Trachea (tissue), 1 donor: ENCODE measurements around the gene RBM43.

- PRO-cap = bidirectional peak, plus-strand start at chr2:151261888, minus-strand start at chr2:151261887
Measured at GRCh38 chr2:151261184-151262207, at the start of gene RBM43. TSS of gene RBM43 (minus strand) at chr2:151261863.

DNA sequence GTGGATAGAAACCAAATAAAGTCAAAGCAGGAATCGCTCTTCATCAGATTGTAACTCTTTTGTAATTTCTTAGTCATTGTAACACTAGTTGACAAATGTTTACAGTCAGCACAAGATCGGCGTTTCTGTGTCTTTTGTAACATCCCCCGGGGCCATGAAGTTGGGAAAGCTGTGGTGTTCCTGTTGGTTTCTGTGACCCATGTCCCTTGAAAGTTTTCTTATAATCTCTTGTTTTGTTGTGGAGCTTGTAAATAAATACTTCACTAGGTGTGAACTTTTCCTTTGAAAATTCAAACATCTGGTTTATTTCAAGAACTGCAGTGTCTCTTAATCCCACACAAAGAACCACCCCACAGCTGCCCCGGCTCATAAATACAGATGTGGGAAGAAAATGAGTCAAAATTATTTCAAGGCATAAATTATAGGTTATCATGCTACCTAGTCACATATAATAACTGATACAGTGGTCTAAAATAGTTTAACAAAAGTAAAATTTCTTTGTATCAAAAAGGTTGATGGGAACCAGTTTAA, 665 bp upstream of the NMI start:
- PRO-cap = no peak

- PRO-cap = no peak
Measured at GRCh38 chr2:151733684-151734288, 490 bp downstream of the NEB start.

- PRO-cap = no peak
Measured at GRCh38 chr2:151760065-151760758, 25.9 kb upstream of the NEB start.

GRCh38 chr2:152109169-152109570, 10.3 kb upstream of the CACNB4 start:
- PRO-cap = no peak

DNA sequence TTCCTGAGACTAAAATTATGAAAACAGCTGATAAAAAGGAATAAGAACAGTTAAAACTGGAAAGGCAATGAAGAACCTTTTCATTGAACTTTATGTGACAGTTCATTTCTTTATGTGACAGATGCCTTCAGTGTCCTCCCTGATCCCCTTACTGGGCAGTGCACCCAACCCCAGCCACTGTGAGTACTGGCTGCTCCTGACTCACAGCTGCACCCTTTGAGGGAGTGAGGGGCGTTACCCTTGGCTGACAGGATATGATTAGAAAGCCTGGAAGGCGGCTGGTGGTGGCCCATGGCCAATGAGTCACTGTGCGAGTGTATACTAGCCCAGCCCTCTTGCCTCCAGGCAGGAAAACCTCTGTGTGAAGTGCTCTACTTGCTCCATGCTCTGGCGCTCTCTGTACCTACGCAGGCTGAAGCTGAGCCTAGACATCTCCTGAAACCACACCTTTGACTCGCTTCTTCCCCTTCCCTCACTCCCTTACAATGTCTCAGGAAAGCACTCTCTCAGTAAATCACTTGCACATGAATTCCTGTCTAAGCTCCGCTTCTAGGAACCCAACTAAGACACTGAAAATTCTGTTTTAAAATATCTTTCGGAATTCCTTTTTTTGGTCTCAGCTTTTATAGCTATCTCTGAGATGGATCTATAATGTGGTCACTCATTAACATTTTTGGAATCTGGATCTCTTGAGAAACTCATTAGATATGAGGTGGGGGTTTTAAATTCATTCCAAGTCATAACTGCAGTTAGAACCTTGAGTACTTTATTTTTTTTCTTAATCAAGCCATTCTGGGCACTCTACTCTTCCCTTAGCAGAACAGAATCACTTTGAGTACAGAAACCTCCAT, 25.1 kb upstream of the STAM2 start:
- PRO-cap = bidirectional peak, plus-strand start at position 348 of the sequence, minus-strand start at position 188 of the sequence

DNA sequence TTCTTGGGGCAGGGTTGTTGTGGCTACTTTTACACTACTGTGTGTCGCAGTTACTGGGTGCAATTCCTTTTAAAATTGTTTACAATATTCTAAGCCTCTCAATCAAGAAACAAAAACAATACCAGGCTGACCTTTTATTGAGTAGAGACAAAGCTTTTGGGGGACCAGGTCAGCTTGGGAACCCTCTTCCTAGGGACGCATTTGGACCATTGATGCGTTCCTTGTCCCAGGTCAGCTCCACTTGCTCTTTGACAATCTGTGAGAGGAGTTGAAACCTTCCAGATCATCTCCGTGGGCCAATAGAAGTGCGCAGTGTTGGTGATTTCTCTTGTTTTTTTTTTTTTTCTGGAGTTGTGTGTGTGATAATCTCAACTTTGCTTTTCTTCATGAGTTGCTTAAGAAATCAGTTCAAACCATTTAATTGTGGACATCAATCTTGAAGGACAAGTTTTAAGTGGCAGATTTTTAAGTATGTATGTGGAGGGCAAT, 2.8 kb downstream of the FMNL2 start:
- PRO-cap = no peak

DNA sequence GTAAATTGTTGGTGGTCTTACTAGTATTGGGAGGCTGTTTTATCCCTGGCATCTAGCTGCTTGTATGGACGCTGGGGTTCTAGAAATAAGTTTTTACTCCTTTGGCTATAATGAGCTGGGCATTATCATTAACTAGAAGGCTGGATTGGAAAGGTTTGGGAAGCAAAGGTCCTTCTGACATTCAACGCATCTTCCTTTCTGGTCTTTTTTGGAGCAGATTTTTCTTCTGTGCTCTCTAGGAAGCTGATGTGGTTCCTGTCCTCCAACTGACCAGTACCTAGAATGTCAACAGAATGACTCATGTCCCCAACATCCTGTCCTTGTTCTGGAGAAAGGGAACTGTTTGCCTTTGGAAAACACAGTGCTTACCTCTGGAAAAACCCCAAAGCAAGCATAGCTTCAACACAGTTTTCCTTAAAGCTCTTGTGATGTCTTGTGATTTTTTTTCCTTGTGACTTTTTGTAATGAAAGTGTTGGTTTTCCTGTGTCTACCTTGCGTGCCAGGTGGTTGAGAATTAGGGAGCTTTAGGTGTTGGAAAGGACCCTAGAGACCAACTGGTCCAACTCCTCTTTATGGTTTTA, 70.2 kb downstream of the FMNL2 start:
- PRO-cap = bidirectional peak, plus-strand start at position 496 of the sequence, minus-strand start at position 200 of the sequence

DNA sequence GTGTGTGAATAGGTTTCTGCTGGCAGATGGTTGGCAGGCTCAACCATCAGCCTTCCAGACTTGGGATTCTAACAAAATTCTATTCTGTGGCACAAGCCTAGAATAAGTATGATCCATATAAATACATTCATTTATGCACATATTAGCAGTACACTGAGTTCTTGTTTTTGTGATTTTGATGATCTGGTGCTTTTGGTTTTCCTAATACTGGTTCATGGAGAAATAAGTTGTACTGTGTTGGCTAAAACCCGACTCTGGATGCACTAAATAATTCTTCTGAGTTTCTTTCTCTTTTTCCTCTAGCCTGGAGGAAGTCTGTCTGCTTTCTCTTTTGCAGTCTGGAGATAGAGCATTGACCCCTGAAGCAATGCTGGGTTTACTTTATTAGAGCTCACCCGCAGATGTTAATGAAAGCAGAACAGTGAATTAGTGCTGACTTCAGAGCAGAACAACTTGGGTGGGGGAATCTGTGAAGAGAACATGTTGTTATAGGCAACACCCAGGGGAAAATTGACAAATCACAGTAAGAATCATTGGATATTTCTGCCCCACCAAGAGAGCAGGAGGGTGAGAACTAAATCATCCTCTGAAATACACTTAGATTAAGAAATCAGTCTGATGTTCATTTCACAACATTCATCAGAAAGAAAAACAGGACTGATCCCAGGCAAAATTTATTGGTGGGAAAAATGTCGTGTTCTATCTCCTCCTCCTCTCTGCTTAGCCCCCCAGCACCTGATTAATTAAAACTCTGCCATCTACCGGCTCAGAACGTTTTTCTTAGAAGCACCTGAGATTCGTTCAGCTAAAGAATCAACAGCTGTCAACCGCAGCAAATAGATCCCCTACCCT, 164.9 kb downstream of the FMNL2 start:
- PRO-cap = no peak

GRCh38 chr2:152576540-152577478, 140.5 kb downstream of the PRPF40A start:
- PRO-cap = no peak

- PRO-cap = no peak
Measured at GRCh38 chr2:152577627-152577949, 139.7 kb downstream of the PRPF40A start.

GRCh38 chr2:152665967-152666734, 51.1 kb downstream of the PRPF40A start:
- PRO-cap = no peak

GRCh38 chr2:153592710-153593256, 114.2 kb upstream of the RPRM start:
- PRO-cap = no peak

- PRO-cap = no peak
Measured at GRCh38 chr2:153871049-153871497, 649 bp upstream of the GALNT13 start.

GRCh38 chr2:155472119-155472479, 773.6 kb downstream of the KCNJ3 start:
- PRO-cap = no peak

DNA sequence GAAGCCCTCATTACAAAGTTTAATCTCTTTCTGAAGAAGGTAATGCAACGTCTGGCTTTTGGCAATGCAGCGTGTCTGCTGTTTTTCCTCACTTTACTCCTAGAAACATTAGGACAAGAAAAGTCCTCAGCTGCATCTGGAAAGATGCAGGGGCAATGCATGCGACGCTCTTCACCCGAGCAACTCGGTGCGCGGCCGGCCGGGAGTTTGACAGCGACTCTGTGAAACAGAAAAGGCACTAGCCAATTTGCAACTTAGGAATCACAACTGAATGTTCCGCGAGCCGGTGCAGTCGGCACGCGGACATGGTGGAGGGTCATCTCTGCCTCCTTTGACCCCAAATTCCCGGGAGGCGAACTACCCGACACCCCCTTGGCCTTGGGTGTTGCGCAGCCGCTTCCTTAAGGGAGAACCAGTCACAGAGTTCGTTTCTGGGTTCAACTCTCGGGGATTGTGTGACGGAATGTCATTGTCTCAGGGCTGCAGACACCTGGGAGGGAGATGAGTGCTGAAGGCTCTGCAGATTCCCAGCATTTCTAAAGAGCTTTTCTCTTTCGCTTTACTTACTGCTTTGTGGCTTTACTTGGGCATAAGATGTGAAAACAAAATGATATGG, 9.8 kb downstream of the NR4A2 start:
- PRO-cap = no peak

DNA sequence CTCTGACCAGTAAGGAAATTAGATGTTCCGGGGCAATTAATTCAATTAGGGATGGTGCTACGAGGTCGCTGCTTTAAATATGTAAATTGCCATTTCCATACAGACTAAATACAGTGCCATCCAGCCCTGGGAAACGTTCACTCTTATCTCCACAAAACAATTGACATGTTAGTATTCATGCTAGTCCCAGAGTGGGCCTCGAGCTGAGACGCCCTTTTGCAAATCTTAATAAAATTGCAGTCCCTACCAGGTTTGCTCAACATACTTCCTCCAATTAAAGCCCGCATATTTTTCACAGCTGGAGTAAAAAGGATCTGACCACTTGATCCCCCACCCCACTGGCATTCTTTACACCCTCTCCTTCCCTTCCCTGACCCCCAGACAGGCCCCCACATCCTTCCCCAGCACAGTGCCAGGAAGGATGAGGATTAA, 5.5 kb downstream of the NR4A2 start:
- PRO-cap = unidirectional peak, minus-strand start at position 135 of the sequence

DNA sequence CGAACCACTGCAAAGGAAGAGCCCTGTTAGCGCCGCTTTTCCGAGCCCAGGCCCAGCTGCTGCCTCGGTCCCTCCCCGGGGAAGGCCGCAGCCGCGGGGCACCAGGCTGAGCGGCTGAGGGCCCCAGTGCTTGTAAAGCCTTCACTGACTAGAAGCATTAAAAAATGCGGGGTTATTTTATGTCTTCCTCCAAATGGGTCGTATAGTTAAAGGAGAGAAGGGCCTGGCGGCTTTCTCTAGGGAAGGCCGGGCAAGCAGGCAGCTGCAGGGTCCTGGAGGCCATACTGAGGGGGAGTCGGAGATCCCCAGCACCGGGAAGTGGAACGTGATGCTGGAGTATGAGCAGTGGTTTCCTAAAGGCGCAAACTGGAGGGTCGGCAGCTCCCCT, 4.5 kb downstream of the NR4A2 start:
- PRO-cap = no peak

DNA sequence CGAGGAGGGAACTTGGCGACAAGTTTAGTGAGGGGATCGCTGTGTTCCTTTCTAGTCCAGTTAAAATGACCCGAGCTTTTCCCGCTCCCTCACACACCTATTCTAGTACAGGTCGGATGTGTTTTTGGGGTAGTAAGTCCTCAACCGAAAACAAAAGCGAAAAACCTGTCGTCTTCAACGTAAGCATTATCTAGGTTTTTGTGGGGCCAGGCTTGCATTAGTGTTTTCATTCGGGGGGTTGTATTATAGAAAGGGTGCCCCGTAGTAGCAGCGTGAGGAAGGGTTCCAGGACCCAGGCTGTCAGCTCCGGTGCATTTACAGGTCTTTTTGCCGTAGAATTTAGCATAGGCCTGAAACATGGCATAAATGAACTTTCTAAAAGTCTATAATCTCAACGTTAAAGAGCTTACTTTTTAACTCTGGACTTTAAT, 10.3 kb upstream of the NR4A2 start:
- PRO-cap = no peak

DNA sequence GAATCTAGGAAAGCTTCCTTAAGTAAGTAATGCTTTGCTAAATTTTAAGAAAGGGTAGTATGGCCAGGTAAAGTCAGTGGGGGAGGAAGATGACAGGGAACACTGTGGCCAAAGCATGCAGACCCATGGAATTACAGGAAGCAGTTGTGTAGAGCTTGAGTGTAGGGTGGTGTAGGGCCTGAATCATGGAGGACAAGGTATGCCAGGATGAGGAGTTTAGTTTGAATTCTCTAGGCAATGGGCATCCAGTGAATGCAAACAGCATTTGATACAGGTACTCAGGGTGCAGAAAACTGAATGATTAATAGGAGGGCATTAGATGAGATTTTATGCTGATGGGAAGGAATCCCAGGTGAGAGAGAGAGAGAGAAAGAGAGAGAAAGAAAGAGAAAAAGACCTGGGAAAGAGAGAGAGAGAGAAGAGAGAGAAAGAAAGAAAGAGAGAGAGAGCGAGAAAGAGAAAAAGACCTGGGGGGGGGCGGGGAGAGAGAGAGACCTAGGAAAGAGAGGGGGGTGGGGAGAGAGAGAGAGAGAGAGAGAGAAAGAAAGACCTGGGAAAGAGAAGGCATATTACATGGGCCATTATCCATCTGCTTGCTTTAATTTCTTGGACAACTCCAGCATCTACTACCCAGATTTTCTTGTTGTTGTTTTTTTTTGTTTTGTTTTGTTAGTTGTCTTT, 98.9 kb downstream of the GPD2 start:
- PRO-cap = no peak